Metastatic Liver Carcinoma in the Lung (tissue), 2 donors: ENCODE measurements around a stretch of chr15.

DNA sequence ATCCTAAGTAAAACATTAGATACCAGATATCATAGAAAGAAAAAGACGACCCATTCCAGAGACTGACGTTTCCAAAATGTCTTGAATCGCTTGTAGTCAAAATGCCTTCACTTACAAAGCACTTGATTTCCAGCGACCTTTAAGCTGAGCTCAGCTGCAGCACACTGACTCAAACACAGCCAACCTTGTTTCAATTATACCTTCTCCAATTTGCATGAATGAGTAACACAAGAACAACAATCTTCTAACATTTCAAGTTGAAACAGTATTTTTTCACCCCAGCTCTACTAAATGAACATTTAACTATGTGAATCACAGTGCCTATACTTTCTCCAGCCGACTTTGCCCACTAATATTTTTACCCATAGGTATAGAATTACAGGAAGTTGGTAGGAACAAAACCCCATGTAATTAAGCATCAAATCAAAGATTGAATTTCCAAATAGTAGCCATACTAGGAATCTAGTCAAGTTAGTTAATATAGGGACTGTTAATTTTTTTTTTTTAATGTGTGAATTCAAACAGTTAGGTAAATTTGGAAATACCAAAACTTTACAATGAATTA, 76.4 kb downstream of the NEDD4 start:
- PRO-cap, 2 experiments, result no peak in any of the 2 experiments

- PRO-cap, 2 experiments, result no peak in any of the 2 experiments
Observed at GRCh38 chr15:56006893-56007325, 13.5 kb upstream of the NEDD4 start.

GRCh38 chr15:56094833-56095683, 101.6 kb upstream of the NEDD4 start:
- PRO-cap, 2 experiments, result no peak in any of the 2 experiments

DNA sequence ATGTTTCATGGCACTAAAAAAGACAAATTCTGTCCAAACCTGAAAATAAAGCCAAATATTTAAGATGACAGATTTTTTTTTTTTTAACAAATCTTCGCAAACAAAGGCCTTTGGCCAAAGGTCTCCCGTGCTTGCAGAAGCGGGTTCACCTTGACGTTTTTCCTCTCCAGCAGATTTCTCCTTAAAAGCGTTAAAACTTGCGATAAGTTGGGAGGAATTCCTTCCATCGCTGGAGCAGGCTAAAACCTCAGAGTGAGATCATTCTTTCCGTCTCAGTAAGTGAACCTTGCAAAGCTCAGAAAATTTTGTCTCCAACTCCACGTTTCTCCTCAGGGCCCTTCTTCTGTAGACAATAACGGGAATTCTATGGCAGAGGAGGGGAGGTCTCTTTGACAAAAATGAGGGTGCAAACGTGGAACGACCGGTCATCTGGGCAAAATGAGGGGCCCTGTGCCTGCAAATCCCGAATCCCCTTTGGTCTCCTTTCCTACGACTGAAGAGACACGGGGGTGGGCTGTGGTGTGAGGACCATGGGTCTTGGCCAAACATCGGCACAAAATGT, 696 bp downstream of the ZNF280D start:
- PRO-cap, 2 experiments, result peak in 2 of 2 experiments; most common plus-strand start position 117 of the sequence (in 1); most common minus-strand start position 476 of the sequence (in 2)

DNA sequence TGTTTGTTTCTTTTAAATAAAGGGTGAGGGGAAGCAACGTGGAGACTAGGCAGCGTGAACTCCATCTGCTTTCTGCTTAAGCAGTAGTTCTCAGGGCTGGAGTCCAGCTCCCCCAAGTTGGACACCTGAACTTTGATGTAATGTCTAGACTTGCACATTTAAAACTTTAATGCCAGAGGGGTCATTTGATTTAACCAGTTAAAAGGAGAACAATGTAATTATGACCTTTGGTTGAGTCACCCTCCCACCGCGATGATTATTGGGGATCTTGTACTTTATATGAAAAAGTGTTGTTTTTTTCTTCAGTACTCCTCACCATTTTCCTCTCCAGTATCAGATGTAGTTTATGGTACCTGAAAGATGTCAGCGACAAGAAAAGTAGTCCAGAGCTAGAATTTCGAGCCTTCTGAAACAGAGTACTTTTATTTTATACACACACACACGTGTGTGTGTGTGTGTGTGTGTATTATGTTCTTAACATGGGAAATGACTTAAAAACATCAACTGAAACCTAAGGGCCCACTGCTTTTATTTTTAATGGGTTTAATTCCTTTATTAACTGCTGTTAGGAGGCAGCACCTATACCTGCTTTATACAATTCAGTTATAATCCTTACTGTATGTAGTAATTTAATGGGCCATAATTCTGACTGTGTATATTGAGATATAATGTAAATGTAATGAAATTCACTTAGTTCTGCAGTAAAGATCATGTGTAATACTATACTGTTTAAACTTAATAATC, 1.8 kb downstream of the TCF12 start:
- PRO-cap, 2 experiments, result peak in 1 of 2 experiments; most common plus-strand start position 83 of the sequence (in 1); most common minus-strand start position 74 of the sequence (in 1)

GRCh38 chr15:57035901-57036388, 117.5 kb downstream of the TCF12 start:
- PRO-cap, 2 experiments, result no peak in any of the 2 experiments

DNA sequence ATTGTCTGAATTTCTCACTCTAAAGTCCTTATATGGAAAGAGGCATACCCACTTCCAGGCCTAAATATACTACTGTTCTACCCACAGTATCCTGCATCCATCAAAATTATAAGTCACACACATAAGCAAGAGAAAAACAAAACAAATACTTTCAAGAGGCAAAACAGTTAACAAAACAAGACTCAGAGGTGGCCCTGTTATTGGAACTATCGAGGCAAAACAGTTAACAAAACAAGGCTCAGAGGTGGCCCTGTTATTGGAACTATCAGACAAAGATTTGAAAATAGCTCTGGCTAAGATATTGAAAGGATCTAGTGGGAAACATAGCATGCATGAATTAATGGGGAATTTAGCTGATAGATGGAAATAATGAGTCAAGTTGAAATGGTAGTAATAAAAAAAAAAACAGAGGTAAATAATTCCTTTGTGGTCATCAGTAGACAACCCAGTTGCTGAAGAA, 224.1 kb upstream of the CGNL1 start:
- PRO-cap, 2 experiments, result no peak in any of the 2 experiments

- PRO-cap, 2 experiments, result no peak in any of the 2 experiments
Observed at GRCh38 chr15:57218693-57219120, 157.6 kb upstream of the CGNL1 start.

DNA sequence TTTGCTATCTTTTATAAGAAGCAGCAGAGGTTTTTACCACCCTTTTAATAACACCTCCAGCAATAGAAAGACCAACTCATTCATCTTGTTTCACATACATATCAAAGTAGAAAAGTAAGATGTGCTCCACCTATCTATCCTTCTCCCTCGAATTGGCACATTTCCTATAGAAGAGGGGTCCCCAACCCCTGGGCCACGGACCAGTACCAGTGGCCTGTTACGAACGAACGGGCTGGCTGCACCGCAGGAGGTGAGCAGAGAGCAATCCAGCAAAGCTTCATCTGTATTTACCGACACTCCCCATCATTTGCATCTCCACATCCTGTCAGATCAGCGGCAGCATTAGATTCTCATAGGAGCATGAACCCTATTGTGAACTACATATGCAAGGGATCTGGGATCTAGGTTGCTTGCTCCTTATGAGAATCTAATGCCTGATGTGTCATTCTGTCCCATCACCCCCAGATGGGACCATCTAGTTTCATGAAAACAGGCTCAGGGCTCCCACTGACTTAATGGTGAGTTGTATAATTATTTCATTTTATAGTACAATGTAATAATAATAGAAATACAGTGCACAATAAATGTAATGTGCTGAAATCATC, 94.9 kb upstream of the CGNL1 start:
- PRO-cap, 2 experiments, result no peak in any of the 2 experiments

GRCh38 chr15:57282338-57282783, 93.9 kb upstream of the CGNL1 start:
- PRO-cap, 2 experiments, result no peak in any of the 2 experiments

DNA sequence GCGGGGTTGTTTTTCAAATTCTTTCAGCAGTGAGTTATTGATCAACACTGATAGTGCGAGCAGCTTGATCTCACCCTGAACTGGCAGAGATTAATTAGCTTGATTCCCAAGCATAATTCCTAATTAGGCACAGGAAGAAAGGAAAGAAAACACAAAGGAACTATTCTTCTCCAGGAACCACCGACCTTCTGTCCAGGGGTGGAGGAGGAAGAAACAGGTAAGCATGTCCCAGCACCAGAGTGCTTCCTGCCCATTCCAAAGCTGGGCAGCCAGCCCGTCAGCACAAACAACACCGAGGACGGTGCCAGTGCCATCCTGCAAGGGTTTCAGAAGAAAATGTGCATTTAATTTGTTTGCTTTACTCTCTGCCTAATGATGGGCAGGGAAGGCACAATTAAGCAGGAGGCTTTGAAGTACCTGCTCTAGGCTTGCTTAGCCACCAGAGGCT, 79.5 kb upstream of the CGNL1 start:
- PRO-cap, 2 experiments, result no peak in any of the 2 experiments

DNA sequence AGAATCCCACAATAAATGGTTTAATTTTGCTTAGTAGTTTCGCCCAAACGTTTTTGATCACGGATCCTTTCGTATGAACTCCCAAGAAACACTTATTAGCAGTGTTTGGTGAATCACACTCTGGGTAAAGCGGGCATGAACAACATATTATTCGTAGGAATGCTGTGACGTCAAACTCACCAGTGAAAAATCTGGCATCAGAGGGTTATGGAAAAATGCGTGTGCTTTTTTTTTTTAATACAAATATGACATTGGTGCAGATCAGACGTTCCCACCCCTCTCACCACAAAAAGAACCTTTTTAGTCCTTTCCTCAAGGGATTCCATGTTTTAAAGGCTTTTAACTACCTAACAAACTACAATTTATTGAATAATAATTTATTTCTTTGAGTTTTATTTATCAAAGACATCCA, 45.6 kb upstream of the CGNL1 start:
- PRO-cap, 2 experiments, result no peak in any of the 2 experiments

DNA sequence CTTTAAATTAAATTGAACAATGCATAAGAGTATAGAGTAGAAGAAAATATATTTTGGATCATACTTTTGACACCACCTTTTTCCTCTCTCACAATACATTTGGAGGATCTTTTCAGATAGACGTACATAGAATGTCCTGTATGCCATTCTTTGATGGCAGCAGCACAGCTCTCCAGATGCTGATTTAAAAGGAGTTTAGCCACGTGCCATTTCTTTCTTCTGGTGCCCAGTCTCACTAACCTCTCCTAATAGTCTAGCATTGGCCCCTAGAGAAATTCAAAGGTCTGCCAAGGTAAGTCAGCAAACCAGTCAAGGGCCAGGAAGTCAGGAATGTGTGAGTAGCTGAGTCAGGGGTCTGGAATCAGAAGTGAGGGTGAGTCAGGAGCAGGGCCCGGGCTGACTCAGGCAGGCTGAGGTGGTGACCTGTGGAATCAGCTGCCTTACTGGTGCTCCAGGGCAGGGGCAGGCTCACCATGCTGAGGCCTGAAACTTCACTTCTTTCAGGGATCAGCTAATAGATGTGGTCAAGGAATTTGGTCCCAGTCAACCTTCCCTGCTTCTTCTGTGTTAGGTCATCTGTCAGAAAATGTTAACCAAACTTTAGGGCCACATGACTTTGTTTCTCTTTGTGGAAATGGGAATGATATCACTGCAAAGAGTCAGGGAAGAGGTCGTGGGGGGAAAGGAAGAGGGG, 105.9 kb upstream of the MYZAP start:
- PRO-cap, 2 experiments, result no peak in any of the 2 experiments

DNA sequence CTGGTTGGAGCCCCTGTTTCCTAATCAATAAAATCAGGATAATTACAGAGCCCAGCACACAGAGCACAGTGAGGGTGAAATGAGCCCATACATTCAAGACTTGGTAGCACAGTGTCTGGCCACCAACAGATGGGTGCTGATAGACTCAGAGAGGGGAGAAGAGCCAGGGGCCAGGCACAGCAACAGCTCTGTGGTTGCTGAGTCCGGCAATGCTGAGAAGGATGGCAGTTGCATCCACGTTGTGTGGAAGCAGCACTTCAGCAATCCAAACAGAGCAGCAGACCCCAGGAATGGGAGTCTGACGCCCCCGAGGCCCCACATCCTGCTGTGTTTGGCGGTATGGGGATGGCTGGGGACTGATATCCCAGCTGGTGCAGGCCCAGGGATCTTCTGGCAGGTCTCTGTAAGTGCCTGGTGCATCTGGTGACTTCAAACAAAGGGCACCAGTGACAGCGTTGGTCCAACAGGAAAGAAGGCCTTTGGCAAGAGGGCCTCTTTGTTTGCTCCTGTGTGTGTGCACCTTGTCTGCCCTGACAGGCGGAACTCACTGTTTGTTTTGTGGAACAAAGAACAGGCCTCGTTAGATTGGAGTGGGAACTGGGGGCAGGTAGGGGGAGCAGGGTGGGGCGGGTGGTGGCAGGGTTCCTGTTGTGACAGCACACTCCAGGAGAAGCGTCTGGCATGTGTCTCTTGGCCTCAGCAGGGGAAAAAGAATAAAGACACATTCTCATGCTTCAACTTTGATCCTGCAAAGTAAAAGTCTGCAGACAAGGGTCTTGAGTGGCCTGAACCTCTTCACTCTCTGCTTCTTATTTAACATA, 94.7 kb upstream of the MYZAP start:
- PRO-cap, 2 experiments, result peak in 1 of 2 experiments; most common minus-strand start position 403 of the sequence (in 1)

- PRO-cap, 2 experiments, result no peak in any of the 2 experiments
Observed at GRCh38 chr15:58055738-58056187, 9.7 kb downstream of the ALDH1A2 start.

GRCh38 chr15:58064530-58065388, 752 bp downstream of the ALDH1A2 start:
- PRO-cap, 2 experiments, result peak in 1 of 2 experiments; most common plus-strand start chr15:58065230 (in 1)

GRCh38 chr15:58066318-58067188, 1.0 kb upstream of the ALDH1A2 start:
- PRO-cap, 2 experiments, result peak in 2 of 2 experiments; most common minus-strand start chr15:58066408 (in 1)

DNA sequence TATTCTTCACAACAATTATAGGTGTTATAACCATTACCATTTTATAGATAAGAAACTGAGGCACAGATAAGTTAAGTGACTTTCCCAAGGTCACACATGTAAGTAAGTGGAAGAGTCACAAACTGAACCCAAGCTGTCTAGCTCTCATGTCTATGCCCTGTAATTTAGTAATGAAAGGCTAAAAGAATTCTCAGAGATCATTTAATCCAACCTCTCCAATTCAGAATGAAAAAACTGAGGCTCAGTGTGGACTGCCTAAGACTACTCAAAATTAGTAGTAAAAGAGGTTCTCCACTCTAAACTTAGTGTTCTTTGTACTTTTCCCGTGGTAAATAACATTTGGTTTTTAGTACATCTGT, 29.7 kb upstream of the ALDH1A2 start:
- PRO-cap, 2 experiments, result no peak in any of the 2 experiments

- PRO-cap, 2 experiments, result peak in 1 of 2 experiments; most common minus-strand start chr15:58248249 (in 1)
Observed at GRCh38 chr15:58248020-58248576, 109.9 kb downstream of the AQP9 start.

DNA sequence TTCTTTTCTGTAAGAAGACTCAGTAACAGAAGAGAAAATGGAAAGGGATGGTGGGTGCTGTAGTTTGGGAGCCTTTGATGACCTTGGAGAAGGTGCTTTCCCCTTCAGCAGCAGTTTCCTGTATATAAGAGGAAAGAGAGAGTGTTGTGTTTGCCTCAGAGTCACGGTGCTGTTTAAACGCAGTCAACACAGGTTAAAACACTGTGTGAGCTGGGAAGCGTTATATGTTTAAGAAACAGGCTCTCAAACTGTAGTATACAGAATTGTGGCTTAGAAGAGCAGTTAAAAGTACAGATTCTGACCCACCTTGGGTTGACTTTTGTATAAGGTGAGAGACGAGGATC, 111.8 kb downstream of the AQP9 start:
- PRO-cap, 2 experiments, result no peak in any of the 2 experiments